SK-N-DZ (cell line): ENCODE results near the genes DLK2 and MAD2L1BP.

RAMPAGE:
- cytosol, long total RNA, result no peak
- nucleus, long total RNA, result no peak
Measured at GRCh38 chr6:43222947-43223506, 6.3 kb downstream of the DNPH1 start.

RAMPAGE:
- cytosol, long total RNA, result no peak
- nucleus, long total RNA, result no peak
Measured at GRCh38 chr6:43283790-43284605, 14.1 kb upstream of the SLC22A7 start.

DNA sequence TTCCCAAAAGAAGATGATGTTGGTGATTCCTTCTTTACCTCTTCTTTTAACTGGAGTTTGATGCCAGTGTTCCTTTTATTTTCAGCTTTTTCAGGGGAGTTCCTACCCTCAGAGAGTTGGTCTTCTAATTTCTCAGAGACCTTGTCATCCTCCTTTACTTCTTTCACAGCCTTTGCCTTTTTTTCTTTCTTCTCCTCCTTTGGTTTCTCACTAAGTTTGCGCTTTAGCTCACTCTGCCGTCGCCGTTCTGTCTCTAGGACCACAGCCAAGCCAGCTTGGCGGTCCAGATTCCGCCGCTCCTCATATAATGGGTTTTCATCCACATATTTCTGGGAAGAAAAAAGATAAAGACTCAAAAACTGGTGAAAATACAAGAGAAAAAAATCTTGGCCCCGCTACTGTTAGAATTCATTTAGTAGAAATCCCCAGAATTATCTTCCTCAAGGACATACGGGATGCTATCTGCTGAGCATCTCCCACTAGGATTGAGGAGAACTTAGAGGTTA lies 29.2 kb downstream of the ZNF318 start:
RAMPAGE:
- cytosol, long total RNA, result no peak
- nucleus, long total RNA, result no peak

DNA sequence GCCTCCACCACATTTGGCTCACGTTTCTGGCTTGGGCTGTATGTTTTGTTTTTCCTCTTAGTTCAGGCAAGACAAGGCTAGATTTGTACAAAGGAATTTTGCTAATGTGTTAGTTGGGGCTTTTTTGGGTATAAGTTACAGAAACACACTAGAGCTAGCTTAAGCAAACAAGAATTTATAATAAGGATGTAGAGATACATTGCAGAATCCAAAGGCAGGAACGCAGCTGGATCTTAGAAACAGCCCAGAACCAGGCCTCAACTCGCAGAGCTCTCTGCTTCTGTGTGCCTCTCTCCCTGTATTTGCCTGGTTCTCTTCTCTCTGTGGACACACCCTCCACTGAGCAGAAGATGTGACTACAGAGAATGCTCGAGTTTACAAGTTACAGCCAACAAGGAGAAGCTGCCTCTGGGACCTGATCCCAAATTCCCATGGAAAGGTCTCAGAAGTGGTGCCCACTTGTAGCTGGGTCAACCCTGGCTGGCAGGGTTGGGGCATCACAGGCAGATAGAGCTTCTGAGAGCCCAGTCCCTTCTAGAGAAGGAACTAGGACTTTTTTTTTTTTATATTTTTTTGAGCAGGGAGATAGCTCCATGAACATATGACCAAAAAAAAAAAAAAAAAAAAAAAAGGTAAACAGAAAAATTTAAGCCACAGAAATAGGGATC lies 9.6 kb downstream of the ABCC10 start:
RAMPAGE:
- cytosol, long total RNA, result no peak
- nucleus, long total RNA, result no peak

RAMPAGE:
- cytosol, long total RNA, result no peak
- nucleus, long total RNA, result no peak
Measured at GRCh38 chr6:43454554-43454859, 841 bp downstream of the DLK2 start.

GRCh38 chr6:43454860-43455715 lies at the start of gene DLK2:
Gene DLK2, minus strand, starts transcription at chr6:43455548.
RAMPAGE:
- cytosol, long total RNA, result no peak
- nucleus, long total RNA, result no peak

GRCh38 chr6:43509284-43509778 lies 815 bp downstream of the LRRC73 start:
RAMPAGE:
- cytosol, long total RNA, result no peak
- nucleus, long total RNA, result no peak

DNA sequence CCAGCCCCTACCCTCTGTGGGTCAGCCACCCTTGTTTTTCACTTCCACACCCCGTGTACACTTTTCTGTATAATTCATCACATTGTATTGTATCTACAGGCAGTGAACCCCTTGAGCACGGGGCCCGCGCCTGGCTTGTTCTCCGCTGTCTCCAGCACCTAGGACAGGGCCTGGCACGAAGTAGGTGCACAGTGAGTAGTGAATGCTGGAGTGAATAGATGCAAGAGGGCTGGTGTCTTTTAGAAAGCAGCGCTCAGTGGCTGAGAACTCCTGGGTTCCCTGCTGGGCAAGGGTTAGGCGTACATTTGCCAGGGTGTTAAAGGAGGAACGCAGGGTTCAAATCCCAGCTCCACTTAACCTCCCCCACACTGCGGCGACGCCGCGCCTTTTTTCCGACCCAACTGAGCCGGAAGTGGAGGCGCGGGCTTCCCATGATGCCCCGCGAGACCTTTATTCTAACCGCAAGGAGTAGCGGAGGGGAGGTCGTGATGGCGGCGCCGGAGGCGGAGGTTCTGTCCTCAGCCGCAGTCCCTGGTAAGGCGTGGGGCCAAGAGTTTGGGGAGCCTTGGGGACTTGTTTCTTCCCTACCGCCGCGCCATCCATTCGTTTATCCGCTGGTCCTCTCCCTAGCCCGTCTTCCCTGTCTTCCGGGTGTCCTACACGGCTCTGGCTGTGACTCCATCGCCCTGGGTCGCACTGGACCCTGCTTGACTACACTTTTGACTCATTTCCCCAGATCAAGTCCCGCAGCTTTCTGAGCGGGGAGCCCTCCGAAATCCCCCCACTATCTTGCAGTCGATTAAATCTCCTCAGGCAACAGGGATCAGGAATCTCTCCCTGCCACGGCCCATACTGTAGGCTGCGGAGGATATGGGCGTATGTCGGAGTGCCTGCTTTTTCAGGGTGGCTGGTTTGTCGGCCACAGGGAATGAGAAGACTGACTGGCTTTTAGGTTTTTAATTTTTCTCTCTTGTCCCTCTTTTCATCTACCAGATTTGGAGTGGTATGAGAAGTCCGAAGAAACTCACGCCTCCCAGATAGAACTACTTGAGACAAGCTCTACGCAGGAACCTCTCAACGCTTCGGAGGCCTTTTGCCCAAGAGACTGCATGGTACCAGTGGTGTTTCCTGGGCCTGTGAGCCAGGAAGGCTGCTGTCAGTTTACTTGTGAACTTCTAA lies at the start of gene MAD2L1BP:
TSS of gene MAD2L1BP (plus strand) at position 453 of the 1,179 bp plus-strand sequence.
RAMPAGE:
- cytosol, long total RNA, result start-site peak on the plus strand centred at position 480 of the sequence, 56 bp wide, 352 and 220 reads in 2 replicates
- nucleus, long total RNA, result no peak

RAMPAGE:
- cytosol, long total RNA, result no peak
- nucleus, long total RNA, result no peak
Measured at GRCh38 chr6:43698589-43699267, 11.1 kb upstream of the MRPS18A start.

DNA sequence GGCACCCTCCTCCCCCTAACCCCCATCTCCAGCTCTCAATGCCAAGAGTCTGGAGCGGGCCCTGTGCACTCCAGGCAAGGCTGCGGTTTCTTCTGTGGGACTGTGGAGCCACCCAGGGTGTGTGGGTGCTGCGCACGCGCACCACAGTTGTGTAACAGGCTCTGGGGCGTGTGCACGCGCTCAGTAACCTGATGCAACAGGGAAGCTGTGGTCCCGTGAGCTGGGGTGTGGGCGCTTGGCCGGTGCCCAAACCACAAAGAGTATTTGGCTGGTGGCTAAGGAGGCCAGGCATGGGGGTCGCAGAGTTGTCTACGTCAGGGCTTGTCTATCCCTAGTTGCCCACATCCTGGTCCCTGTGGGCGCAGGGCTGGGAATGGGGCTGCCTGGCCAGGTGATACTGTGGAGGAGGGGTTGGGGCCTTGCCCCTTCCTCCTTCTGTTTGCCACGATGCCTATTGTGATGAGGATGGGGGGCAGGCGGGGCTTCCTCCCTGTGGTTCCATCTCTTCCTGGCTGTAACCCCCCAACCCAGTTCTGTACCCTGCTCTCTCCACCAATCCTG lies 37.6 kb upstream of the MRPS18A start:
RAMPAGE:
- cytosol, long total RNA, result no peak
- nucleus, long total RNA, result no peak

DNA sequence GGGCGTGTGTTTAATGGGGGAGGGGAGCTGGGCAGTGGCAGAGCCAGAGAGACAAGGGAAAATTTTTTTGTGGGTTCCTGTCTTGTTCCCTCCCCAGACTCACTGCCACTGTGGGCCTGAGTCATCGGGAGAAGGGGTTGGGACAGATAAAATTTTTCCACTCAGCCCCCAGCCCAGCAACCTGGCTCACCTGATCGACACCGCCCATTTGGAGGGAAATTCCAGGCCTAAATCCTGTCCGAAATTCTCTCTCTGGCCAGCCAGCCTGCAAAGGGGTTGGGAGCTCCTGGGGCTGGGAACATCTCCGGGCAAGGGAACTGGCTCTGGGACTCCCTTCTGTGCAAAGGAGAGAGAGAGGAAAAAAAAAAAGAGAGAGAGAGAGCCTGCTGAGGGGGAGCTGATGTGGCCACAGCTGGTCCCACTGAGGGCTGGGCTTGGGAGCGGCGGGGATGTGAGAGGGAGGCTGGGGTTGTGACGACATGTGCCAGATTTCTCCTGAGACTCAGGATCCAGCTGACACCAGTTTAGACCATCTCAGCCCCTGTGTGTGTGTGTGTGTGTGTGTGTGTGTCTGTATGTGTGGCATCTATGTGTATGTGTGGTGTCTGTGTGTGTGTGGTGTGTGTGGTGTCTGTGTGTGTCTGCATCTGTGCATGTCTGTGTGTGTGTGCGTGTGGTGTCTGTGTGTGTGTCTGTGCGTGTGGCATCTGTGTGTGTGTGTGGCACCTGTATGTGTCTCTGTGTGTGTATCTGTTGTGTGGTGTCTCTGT lies 32.3 kb upstream of the VEGFA start:
RAMPAGE:
- cytosol, long total RNA, result no peak
- nucleus, long total RNA, result no peak

DNA sequence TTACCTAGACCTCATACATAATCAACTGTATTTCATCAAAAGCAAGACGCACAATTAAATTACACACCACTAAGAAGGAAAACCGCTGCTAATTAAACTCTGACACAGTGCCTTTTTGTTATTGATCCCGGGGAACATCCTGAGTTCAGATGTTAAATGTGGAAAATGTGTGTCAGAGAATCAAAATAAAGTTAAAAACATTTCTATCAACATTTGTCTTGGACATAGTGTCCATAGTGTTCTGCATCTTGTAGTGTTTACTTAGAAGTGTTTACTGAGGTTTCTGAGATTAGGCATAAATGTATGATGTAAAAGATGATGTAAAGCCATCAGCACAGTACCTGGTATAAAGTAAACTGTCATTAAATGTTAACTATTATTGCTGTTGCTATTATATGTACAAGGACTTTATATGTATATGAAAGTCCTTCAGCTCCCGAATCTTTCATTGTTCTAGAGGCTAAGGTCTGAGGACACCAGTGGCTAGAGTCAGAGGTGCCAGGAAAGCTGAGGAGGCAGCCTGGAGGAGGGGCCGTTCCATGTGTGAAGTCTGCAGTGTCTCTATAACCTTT lies 28.2 kb upstream of the VEGFA start:
RAMPAGE:
- cytosol, long total RNA, result no peak
- nucleus, long total RNA, result no peak

GRCh38 chr6:43777776-43778739 lies 8.0 kb downstream of the VEGFA start:
RAMPAGE:
- cytosol, long total RNA, result no peak
- nucleus, long total RNA, result no peak

DNA sequence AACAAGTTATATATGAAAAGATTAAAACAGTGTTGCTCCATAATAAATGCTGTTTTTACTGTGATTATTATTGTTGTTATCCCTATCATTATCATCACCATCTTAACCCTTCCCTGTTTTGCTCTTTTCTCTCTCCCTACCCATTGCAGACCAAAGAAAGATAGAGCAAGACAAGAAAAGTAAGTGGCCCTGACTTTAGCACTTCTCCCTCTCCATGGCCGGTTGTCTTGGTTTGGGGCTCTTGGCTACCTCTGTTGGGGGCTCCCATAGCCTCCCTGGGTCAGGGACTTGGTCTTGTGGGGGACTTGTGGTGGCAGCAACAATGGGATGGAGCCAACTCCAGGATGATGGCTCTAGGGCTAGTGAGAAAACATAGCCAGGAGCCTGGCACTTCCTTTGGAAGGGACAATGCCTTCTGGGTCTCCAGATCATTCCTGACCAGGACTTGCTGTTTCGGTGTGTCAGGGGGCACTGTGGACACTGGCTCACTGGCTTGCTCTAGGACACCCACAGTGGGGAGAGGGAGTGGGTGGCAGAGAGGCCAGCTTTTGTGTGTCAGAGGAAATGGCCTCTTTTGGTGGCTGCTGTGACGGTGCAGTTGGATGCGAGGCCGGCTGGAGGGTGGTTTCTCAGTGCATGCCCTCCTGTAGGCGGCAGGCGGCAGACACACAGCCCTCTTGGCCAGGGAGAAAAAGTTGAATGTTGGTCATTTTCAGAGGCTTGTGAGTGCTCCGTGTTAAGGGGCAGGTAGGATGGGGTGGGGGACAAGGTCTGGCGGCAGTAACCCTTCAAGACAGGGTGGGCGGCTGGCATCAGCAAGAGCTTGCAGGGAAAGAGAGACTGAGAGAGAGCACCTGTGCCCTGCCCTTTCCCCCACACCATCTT lies 9.0 kb downstream of the VEGFA start:
RAMPAGE:
- cytosol, long total RNA, result no peak
- nucleus, long total RNA, result no peak

DNA sequence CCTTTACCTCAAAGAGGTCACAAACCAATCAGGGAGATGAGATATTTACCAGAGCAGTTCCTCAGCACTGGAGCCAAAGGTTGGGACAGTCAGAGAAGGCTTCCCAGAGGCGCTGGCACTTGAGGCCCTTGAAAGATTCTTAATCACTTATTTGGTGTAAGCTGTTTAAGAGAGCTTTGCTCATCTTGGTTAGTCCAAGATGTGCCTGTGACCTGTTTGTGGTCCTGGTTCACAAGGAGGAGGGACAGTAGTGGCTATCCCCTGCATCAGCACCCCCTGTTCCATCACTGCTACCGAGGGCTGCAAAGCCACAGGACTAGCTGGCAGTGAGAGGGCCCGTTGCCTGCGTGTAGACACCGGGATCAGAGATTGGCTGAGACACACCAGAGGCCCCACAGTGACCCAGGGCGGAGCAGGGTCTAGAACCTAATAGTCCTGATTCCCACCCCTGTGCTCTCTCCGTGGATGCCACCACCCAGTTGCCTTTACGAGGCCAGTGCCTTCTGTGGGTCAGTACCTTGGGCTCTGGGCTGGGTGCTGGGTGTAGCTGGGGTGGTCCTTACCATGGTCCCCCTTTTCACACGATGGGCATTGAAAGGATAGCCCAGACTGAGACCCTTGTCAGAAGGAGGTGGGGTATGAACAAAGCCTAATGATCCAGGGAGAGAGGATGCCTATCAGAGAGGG lies 35.8 kb downstream of the VEGFA start:
RAMPAGE:
- cytosol, long total RNA, result no peak
- nucleus, long total RNA, result no peak

GRCh38 chr6:43811018-43811990 lies 41.3 kb downstream of the VEGFA start:
RAMPAGE:
- cytosol, long total RNA, result no peak
- nucleus, long total RNA, result no peak

DNA sequence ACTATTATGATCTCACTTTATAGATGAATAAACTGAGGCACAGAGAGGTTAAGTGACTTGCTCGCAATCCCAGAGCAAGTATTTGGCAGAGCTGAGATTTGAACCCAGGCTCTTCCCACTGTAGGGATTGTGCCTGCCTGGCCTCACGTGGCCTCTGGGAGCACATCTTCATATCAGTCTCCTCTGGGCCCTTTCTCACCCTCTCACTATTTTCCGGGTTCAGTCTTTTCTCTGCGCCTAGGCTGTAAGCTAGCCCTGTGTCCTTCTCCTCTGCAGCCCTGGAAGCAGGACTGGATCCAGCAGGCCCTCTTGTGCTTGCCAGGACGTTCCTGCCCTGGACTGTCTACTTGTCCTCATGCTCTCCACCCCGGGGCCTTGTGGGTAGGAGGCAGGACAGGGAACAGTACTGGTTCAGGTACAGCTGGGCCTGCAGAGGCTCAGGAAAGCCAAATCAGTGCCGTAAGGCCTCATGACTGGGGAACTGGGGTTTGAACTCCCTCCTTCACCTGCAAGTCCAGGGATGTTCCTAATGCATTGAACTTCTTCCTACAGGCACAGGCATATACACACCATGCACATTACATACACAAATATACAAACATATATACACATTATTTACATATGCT lies 139.7 kb downstream of the VEGFA start:
RAMPAGE:
- cytosol, long total RNA, result no peak
- nucleus, long total RNA, result no peak

DNA sequence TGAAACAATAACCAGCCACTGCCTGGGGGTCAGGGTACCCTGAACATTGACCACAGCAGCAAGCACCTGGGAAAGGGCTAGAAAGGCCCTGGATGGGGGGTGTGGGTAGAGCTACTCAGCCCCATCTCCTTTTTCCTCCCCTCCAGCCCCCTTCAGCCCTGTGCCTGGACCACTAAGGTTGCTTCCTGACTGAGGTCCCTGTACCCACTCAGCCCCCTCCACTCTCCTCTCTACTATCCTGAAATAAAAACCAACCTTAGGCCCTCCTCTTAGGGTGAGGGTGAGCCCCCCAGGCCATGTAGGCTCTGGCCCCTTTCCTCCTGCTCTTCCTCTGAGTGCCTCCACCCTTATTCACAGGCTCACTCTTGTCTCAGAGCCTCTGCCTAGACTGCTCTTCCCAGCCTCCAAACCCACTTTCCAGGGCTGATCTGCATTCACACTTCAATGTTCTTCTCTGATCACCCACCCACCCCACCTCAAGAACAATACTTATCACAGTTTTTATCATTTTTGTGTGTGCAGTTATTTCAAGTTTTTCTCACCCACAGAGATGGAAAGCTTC lies 161.1 kb downstream of the MRPL14 start:
RAMPAGE:
- cytosol, long total RNA, result no peak
- nucleus, long total RNA, result no peak

DNA sequence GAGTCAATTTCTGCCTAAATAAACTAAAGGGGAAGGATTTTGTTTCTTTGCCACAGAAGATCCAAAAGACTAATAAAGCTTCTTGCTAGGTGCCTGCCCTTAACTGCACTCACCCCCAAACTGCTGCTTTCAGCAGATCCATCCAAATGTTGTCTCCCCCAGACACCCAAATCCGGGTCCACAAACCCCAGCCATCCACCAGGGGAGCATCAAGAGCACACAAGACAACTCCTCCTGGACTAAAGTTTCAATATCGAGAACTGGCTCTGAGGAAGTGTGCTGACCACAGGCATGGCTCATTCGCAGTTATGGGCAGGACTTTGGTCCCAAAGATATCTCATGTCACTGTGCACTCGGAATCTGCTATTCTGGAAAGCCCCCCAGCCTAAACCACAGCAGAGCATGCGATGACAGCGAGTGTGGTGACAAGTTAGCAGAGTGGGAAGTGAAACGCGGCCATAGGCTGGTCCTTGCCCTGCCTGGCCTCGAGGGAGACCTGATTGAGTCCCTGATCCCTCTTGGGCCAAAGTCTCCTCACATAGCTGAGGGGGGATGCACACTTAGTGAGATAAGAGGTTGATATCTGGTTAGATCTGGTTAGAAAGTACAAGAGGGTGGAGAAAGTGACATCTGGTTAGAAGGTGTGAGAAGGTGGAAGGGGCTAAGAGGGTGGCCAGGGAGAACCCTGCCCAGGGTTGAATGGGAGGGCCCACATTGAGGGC lies 149.8 kb downstream of the MRPL14 start:
RAMPAGE:
- cytosol, long total RNA, result no peak
- nucleus, long total RNA, result no peak

GRCh38 chr6:43998516-43999379 lies 128.5 kb downstream of the MRPL14 start:
RAMPAGE:
- cytosol, long total RNA, result no peak
- nucleus, long total RNA, result no peak